ENCODE measurements around the genes GJB4, ZMYM1 and ZMYM4.

DNA sequence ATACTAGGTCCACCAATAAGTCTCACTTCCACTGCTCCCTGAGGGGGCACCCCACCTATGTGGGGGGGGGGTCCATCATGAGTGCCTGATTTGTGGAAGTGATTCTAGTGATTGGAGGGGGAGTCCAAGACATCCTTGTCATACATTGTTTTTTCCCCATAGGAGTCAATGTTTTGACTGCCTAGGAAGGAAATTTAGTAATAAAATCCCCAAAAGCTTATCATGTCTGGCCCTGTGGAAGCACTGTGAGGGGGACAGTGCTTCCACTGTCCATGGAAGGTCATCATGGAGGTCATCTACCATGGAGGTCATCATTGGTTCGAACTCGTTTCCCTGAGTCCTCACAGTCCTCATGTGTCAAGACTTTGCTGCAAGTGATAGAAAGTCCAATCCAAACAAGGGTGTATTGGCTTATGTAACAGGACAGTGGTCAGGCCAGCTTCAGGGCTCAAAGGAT, 19.9 kb downstream of the A3GALT2 start:
- PRO-cap, result no peak

- PRO-cap, result no peak
These were observed 44.6 kb upstream of the A3GALT2 start for GRCh38 chr1:33365317-33366156.

DNA sequence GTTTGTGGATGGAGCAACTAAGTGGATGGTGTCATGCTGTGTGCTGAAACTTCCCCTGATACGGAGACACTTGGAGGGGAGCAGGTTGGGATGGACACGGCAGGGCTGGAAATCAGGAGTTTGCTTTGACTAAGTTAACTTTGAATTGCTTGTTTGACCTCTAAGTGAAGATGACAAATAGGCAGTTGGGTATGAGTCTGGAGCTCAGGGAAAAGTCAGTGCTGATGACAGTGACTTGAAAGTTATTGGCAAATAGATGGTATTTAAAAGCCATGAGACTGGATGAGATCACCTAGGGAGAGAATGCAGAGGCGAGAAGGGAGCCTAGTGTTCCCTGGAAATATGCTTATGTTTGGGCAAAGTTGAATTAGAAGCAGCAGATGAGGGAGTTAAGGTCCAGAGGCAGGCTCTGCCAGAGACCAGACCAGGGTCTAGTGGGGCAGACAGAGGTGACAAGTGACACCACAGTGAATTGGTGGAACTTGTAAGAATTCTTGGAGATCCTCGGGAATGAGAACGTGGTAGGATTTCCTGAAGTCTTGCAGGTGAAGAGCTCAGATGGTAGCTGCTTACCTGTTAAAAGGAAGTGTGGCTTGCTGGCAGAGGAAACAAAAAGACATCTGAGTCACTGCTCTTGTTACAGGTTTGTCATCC, 12.6 kb upstream of the ZSCAN20 start:
- PRO-cap, result no peak

DNA sequence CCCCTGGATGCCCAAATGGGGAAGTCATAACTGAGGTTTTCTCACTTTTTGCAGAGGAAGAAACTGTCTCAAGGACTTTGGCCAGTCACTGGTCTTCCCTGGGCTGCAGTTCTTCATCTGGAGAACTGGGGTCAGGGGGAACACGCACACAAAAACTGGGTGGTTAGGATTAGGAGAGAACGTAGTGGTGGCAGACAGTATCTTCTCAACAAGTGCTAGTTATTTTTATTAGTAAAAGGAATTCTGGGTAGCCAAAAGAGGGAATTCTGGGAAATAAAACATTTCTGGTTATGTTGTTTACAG, 11.0 kb upstream of the ZSCAN20 start:
- PRO-cap, result no peak

DNA sequence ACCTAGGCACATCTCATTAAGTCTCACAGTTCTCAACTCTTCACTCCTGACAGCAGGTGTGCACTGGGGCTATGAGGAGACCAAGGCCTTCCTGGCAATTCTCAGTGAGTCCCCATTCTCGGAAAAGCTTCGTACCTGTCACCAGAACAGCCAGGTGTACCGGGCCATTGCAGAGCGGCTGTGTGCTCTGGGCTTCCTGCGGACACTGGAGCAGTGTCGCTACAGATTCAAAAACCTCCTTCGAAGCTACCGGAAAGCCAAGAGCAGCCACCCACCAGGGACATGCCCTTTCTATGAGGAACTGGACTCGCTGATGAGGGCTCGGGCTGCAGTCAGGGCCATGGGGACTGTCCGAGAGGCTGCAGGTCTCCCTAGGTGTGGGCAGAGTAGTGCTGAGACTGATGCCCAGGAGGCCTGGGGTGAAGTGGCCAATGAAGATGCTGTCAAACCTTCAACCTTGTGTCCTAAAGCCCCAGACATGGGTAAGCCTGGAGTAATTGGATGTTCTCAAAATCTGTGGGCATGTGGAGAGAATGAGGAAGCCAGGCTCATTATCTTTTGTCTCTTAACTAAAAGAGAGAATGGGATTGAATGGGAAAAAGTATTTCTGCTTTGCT, 20.8 kb downstream of the ZSCAN20 start:
- PRO-cap, result no peak

DNA sequence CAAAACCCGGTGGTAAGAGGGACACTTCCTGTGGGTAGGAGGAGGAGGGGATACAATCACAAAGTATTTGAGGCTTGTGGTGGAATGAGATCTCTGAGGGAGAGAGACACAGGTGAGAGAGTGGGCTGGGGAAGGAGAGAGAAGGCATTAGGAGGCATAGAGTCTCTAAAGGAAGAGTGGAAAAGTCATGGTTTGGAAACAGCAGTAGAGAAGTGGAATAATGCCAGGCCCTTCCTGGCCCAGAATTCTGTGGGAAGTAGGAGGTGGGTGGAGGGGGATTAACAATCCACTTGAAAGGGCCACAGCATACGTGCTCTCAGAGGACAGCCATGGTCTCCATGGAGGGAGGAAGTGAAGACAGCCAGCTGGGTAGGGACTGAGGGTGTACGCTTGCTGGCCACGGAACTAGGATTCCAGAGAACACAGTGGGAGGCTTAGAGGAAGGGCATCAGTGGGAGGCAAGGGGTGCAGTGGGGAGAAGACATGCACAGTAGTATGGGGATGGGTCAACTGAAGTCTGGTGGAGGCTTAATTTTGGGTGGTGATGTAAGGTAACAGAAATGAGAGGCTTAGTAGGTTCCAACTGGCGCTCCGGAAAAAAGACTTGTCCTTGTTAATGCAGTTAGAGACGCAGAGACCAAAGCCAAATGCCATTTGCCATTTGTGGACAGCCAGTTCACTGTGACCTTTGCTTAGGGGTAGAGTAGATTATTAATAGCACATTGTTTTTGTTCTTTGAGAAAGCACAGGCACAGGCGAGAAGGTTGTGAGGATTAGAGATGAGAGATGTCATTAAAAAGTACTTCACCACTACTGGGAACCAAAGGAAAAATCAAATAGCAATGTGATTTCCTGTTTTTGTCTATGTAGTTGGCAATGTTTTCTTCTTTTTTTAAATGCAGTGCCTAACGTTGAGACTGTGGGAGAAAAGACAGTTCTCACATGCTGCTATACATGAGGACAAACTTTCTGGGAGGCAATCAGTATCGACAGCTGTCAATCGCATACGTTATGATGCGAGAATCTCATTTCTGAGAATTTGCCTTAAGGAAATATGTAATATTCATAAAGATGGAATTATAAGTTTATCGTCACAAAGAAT, 103.0 kb downstream of the ZSCAN20 start:
- PRO-cap, result no peak

DNA sequence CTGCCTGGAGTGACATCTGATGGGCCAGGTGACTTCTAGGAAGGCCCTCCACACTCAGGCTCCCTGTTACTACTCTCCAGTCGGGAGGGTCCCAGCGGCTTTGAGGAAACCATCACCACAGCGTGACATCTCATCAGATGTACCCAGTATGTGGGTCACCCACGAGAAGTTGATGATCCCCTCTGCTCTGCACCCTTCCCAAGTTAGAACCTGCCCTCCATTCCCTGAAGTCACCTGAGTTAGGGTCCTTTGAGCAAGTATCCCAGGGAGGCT, 201.5 kb downstream of the C1orf94 start:
- PRO-cap, result no peak

- PRO-cap, result unidirectional peak, minus-strand start at chr1:34685240
These were observed 69.9 kb upstream of the GJB5 start for GRCh38 chr1:34684648-34685694.

GRCh38 chr1:34759367-34759859, at the start of gene GJB4:
TSS of gene GJB4 (plus strand) at chr1:34759740.
- PRO-cap, result no peak

- PRO-cap, result bidirectional peak, plus-strand start at chr1:35079422, minus-strand start at chr1:35079319
These were observed at the start of gene ZMYM1 for GRCh38 chr1:35079095-35079933. TSS of gene ZMYM1 (plus strand) at chr1:35079385.

- PRO-cap, result no peak
These were observed 41.6 kb downstream of the ZMYM1 start for GRCh38 chr1:35120639-35121294.

DNA sequence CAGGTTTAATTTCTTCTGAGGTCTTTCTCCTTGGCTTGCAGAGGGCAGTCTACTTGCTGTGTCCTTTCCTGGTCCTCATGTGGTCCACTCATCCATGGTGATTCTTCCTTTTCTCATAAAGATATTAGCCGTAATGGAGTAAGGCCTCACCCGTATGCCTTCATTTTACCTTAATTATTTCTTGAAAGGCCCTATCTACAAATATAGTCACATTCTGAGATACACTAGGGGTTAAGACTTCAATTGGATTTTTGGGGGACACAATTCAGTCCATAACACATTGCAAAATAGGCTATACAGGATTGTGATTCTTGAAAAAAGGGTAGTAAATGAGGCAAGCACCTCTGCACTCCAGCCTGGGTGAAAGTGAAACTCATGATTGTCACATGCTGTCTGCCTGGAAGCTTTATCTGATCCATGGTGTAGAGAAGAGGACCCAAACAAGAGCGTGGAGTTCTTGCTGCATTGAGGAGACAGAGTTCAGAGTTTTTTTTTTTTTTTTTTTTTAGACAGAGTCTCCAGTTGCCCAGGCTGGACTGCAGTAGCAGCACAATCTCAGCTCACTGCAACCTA, 30.8 kb downstream of the SFPQ start:
- PRO-cap, result no peak

DNA sequence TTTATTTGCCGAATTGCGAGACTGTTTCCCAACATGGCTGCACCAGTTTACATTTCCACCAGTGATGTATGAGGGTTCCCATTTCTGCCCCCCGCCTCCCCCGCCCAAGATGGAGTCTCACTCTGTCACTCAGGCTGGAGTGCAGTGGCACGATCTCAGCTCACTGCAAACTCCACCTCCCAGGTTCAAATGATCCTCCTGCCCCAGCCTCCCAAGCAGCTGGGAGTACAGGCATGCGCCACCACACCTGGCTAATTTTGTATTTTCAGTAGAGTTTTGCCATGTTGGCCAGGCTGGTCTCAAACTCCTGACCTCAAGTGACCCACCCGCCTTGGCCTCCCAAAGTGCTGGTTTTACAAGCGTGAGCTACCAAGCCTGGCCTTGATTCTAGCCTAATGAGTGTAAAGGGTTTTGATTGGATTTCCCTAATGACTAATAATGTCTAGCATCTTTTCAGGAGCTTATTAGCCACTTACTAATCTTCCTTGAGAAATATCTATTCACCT, 20.7 kb downstream of the SFPQ start:
- PRO-cap, result no peak

DNA sequence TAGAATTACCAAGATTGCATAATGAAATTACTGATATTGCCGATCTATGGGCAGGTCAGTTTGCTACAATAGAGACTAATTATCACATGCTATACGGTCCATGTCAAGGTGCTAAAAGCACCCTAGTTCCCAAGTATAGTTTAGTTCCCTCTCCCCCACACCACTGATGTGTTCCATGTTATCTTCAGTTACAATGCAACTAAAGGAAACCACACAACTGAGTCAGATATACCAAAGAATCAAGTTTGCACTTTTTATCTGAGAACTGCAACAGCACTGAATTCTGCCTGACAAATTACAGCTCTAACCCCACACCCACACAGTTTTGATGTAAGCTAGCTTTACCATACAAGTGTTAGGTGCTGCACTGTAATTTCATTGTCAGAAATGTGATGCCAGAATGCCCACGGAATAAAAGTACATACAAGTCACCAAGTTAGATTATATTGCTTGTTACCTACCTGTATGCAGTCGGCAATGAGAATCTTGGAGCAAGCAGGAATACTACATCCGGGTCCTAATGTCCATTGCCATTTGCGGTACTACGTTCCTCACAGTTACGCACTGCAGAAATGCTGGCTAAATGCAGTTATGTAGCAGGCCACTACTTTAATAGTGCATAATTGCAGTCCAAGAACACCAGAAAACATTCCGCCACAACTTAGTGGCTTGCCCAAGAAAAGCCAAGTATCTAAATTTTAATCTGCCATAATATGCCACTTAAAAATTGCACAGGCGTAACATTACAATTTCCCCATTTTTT, 12.1 kb downstream of the SFPQ start:
- PRO-cap, result no peak

GRCh38 chr1:35210267-35210605, 17.3 kb upstream of the SFPQ start:
- PRO-cap, result no peak

DNA sequence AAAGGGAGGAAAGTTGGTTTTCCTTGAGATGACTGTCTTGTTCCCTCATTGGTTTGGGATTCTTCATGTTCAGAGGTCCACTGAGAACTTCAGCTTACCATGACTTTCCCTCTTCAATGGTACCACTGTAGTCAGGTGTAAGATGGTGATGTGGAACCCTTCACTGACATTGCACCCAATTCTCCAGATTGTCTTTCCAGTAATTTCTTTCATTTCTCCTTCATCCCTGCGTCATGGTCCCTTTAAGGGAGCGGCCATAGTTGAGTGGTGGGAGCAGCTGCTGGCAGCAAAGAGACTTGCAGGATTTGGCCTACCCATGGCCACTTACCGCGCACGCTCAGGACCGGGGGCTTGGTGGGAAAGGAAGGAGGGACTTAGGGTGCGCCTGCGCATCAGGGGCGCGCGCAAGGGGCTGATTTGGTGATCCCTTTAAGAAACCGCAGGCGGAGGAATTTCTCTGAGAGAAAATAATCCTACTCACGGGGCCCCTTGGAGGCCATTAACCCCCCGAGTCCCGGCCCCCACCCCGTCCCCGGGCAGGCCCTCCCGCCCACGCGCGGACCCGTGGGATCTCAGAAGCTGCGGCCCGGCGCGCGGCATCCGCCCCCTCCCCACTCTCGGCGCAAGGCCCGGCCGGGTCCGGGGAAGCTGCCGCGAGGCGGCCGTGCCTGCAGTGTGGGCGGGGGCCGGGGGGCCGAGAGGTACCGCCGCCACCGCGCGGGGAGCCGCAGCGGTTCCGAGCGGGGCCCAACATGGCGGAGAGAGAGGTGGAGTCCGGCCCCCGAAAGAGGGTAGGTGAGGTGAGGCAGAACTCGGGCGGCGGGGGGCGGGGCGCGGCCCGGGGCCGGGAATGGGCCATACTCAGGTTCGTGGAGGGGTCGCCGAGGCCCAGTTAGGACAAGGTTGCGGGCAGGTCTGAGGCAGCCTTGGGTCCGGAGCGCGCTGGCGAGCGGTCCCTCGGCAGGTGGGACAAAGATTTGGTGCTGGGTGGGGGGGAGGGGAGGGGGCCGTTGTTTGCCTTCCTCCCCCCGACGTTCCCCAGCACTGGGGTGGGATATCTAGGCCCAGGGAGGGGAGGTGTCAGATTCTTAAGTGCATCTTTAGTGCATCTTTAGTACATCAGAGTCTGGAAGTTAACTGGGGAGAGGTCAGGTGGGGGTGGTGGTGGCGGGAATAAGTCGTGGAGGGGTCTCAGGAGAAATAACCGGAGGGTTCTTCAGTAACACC, at the start of gene ZMYM4:
Gene ZMYM4, plus strand, starts transcription at position 415 of the 1,227 bp plus-strand sequence.
- PRO-cap, result unidirectional peak, plus-strand start at position 395 of the sequence; unidirectional peak, plus-strand start at position 575 of the sequence; unidirectional peak, plus-strand start at position 633 of the sequence; bidirectional peak, plus-strand start at position 673 of the sequence, minus-strand start at position 769 of the sequence

GRCh38 chr1:35350719-35351342, 82.3 kb downstream of the ZMYM4 start:
- PRO-cap, result no peak

DNA sequence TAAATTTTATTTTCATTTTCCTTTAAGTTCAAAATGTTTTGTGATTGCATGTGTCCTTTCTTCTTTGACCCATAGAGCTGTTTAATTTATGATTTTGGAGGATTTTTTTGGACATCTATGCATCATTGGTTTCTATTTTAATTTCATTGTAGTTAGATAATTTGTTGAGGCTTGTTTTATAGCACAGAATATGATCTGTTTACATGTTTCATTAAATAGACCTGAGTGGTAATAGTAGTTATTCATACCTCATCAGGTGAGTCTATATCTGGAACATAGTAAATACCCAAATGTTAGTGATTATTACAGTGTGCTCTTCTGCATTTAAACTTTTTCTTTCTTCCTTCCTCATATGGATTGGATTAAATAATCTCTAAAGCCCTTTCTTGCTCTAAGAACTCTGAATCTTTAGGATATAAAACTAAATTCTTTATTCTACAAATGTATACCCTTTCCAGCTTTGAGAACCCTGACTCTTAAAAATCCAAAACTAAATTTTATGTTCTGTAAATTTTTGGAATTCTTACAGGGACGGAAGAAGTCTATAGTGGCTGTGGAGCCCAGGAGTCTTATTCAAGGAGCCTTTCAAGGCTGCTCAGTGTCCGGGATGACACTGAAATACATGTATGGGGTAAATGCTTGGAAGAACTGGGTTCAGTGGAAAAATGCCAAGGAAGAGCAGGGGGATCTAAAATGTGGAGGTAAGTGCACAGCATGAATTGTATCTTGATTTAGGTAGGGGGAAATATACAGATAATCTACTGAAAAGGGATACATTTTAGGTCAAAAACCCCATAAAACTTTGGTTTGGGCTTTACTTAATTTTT, 136.2 kb downstream of the ZMYM4 start:
- PRO-cap, result no peak

DNA sequence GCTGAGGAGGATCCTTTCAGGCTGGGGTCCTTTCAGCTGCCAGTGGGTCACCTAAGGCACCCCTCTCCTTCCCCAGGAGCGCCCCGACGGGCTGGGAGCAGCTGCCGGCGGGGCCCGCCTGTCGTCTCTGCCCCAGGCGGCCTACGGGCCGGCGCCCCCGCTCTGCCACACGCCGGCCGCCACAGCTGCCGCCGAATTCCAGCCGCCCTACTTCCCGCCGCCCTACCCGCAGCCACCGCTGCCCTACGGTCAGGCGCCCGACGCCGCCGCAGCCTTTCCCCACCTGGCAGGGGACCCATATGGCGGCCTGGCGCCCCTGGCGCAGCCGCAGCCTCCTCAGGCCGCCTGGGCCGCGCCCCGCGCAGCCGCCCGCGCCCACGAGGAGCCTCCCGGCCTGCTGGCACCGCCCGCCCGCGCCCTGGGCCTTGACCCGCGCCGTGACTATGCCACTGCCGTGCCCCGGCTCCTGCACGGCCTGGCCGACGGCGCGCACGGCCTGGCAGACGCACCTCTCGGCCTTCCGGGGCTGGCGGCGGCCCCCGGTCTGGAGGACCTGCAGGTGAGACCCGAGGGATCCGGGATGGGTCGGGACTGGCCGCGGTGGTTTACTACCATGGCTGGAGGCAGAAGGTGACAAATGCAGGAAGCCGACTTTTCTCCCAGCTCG, 870 bp downstream of the TFAP2E start:
- PRO-cap, result no peak

- PRO-cap, result no peak
These were observed 3.1 kb downstream of the C1orf216 start for GRCh38 chr1:35715160-35716417.

All from bronchus (tissue), 1 donor.